B cell (primary cell): ENCODE measurements around the genes UBLCP1 and SLU7.

DNA sequence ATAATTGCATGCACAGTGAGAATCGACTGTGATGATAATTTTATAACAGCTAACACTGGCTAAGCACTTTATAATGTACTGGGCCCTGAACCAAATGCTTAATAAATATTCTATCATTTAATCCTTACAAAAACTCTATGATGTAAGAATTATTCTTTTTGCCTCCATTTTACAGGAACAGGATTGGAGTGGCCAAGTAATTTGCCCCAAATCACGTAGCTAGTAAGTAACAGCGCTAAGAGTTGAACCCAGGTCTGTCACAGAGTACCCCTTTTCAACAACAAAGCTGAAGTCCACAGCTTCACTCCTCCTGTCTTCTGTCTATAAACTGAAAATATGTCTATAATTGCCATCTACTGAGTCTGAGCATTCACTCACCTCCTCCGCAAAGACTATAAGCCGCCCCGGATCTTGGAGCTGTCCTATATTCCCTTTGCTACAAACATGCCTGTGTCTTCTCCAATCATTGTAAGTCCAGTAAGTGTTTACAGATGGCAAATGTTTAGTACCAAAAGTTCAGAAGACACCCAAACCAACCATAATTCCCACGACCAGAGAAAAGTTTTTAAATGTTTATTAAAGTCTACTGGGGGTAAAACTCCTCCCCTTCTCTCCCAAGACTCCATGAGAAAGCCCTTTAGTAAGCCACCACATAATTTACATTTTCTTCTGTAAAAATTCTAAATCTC lies 81.0 kb downstream of the EBF1 start:
- PRO-cap: no peak
- CAGE, long polyA plus RNA: no peak

- PRO-cap: no peak
- CAGE, long polyA plus RNA: no peak
These were observed 49.2 kb downstream of the EBF1 start for GRCh38 chr5:159050179-159051258.

- PRO-cap: no peak
- CAGE, long polyA plus RNA: no peak
These were observed 34.4 kb downstream of the EBF1 start for GRCh38 chr5:159065030-159065912.

DNA sequence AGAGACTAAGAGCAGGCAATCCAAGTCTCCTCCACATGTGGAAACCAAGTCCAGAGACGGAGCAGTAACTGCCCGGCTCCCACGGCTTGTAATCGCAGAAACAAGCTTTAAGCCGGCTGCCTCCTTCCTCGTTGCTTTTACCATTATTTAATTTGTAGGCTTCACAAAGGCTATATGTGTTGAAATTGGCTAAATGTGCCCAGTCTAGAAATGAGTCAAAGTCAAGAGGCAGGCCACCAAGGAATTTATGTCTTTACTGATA lies 33.3 kb upstream of the EBF1 start:
- PRO-cap: no peak
- CAGE, long polyA plus RNA: no peak

DNA sequence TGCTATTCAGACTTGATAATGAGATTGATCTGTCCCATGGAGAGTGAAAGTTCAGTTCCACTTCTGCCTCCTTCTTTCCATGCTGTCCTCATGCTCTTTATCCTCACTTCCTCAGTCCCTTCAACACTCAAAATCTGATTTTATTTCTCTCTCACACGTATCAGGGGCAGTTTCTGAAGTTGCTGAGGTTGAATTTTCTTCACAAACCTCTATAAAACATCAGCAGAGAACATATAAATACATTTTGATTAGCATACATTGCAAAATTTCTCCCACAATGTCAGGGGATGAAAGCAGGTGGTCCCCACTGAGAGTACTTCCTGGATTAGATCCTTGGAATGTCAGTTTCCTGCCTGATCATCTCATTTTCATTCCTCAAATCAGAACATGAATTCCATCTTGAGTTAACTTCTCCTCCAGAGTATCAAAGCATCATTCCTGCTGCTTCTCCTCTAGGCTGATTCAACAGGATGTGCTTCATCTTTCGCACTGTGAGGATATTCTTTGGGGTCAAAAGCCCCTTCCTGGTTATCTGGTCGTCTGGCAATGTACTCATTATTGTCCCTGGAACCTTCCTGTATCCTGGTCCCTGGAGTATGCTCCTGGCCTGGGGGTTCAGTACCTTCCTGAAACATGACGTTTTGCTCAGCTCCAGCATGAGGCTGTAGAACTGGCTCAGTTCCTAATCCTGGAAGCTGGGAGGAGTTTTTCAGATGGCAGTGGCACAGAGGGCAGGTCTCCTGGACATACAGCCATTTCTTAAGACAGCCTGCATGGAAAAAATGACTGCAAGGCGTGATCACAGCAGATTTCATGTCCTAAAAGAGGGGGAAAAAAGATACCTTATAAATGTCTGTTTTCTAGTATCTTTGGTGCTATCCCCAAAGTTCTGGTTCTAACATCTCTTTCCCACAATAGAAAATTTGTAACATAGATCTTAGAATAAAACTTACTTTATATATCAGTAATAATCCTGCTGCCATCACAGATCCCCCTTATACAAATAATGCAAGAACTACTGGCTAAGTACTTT lies 50.8 kb downstream of the RNF145 start:
- PRO-cap: no peak
- CAGE, long polyA plus RNA: no peak

DNA sequence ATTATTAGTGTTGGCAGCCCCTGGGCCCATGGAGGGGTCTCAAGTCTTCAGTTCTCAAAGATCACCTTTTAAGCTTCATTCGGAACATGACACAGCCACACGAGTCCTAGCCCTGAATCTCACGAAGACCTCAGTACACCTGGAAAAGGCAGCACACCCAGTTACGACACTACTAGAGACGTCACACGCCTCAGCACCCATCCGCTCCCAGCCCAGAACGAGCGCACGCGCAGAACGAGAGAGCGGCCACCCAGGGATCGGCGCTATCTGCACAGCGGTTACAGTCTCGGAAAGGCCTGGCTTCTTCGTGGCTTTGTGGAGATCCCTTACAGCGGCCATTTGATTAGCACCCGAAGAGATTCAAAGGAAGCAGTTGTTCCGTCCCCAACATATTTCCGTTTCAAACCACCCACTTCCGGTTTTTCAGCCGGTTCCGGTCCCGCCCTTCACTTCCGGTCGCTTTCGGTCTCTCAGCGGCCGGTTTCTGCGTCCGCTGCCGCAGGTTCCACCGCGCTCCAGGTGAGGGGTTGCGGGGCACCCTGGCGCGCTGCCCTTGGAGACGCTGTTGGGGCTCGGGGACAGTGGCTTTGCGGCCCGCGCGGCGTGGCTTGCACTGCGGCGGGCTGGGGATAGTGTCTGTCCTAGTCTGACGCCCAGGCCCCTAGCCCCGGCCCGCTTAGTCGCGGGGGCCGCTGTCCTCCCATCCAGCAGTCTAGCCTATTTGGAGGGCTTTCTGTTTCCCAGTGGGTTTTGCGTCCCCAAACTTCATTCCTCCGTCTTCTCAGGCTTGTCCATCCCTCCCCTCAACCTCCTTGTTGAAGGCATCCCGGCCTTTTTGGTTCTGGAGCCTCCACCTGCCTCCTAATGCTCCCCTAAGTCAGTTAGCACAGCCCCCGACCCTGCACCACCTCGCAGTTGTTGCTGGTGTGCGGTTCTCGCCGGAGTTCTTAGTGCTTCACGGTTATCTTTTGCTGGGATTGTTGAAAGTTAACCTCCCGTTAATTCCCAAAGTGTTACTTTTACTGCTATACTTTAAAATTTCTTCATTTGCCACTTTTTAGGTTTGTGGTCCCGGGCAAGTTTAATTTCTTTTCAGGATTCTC lies at the start of gene UBLCP1:
Gene UBLCP1, plus strand, starts transcription at position 449 of the 1,103 bp plus-strand sequence.
- PRO-cap: bidirectional peak, plus-strand start at position 449 of the sequence, minus-strand start at position 362 of the sequence; bidirectional peak, plus-strand start at position 679 of the sequence, minus-strand start at position 634 of the sequence
- CAGE, long polyA plus RNA: start-site peak on the minus strand centred at position 378 of the sequence, 52 bp wide, 16 and 15 reads in 2 replicates

DNA sequence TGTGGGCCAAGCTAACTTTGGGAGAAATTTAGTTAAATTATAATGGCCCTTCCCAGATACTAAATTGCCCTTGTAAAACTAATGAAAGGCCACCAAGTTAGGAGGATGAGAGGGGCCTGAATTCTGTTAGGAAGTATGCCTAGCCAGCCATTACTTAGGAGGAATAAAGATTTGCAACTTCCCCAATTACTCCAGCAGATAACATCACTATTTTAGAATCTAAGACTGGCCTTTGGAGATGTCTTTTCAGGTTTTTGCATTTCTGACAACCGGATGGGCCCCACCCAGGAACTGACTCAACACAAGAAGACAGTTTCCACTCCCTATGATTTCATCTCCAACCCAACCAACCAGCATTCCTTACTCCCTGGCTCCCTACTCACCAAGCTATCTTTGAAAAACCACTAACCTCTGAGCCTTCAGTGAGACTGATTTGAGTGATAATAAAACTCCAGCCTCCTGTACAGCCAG lies 7.2 kb upstream of the IL12B start:
- PRO-cap: unidirectional peak, minus-strand start at position 206 of the sequence
- CAGE, long polyA plus RNA: no peak

DNA sequence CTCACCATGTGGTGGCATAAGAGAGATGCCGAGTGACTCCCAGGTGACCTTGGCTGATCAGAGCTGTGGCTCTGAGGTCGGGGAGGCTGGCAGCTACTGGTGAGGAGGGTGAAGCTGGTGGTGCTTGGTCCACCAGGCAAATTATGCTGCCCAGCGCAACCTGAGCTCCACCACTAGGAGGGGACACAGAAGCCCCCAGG lies 111.2 kb upstream of the IL12B start:
- PRO-cap: no peak
- CAGE, long polyA plus RNA: no peak

DNA sequence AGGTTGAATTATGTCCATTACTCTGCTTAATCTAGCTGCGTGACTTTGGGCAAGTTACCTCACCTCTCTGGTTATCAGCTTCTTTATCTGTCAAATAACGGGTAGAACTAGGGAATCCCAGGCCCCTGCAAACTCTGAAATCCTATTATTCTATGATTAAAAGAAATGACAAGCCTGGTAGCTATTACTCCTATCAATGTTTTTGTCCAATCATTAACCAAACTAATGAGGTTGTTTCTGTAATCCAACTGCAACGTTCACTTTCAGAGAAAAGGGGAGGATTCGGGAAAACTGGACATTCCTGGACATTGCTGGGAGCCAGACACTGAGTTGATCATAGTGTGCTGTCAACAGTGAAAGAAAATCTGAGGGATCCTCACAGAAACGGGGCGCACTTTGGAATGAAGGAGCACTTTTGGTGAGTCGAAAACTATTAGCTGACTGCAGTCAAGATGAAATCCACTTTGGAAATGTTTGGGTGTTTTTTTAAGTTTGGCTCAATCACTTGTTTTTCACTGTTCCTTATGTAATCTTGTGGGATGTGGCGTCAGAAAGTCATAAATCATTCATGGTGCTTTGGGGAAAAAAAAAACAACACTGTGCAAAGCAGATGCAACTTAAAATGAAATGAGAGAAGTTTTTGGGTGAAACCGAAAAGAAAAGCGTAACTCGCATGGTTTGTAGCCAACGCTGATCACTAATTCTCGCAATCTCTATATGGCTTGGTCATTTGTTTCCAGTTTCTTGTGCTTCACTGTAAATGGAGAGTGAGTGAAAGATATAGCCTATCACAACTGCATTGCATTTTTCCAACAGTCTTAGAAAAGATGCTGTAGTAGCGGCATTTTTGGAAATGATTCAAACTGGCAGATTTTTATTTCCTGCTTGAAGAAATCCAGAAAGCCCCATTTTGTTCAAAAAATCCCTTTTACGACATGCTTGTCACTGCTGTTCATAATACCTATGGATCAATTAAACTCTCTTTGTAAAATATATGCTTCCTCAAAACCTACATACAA lies 51.2 kb upstream of the ADRA1B start:
- PRO-cap: no peak
- CAGE, long polyA plus RNA: no peak

- PRO-cap: no peak
- CAGE, long polyA plus RNA: no peak
These were observed 27.2 kb downstream of the TTC1 start for GRCh38 chr5:160036161-160036585.

DNA sequence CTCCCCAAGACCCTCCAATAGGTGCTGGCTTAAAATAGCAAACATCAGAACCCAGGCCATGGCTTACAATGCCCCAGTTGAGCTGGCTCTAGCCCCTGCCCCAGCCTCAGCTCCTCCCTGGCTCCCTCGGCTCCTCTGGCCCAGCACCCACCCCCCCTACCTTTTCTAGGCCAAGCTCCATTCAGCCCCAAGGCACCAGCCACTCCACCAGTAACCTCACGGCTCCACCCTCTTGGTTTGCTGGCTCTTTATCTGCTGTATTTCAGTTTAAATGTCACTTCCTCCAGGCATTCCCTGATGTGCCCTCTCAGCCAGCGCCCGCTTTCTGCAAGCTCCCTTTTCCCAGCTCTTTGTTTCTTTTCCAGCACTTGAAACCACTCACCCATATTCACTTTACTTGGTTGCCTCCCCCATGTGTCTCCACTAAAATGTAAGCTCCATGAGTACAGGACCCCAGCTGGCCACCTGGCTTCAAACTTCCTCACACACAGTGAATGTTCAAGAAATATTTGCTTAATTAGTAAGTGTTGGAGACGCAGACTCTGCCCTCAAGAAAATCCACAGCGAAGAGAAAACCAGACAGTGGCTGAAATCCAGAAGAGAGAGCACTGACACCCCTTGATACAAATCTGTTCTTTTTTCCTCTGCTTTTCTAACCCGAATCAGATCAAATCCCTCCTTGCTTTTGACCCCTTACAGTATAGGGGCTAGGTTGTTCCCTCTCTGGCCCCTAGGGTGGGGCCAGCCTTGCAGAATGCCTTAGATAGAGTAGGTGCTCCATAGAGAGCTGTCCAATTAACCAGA lies 10.4 kb downstream of the C1QTNF2 start:
- PRO-cap: no peak
- CAGE, long polyA plus RNA: no peak

DNA sequence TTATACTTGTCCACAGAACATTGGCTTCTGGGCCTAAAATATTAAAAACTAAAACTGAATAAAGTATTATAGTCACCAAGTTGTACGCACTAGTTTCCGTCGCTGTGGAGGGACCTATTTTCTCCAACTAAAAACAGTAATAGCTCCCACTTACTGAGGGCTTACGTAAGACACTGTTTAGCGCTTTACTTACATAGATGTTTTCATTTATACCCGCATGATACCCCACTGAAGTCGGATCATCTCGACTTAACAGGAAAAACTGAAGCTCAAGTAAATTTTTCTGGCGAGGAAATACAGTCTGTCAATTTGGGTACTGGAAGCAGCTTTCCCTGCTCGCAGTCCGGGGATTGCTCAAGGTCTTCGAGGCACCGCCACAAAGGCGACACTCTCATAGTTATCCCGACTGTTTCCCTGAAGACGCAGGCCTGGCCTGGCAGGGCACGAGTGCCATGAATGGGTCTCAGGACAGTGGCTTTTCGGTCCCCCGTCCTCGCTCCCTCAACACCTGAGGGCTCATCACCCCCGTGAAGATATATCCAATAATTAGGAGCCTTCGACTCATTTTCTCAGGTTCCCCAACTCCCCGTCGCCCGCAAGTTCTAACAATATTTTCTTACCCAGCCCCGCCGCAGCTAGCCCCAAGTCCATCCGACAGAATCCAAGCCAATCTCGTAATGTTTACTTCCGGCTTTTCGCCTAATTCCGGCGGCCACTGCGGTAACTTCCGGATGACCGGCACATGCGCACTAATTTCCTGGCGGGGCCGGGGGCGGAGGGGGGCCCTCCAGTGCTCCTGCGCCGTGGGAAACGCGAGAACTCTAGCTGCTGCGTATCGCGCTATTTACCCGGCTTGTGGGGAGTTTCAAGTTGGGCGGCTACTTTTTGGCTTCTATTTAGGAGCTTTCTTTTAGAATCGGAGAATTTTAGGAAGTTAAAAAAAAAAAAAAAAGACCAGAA lies at the start of gene SLU7:
Gene SLU7, minus strand, starts transcription at position 679 of the 960 bp plus-strand sequence.
- PRO-cap: bidirectional peak, plus-strand start at position 752 of the sequence, minus-strand start at position 679 of the sequence; bidirectional peak, plus-strand start at position 861 of the sequence, minus-strand start at position 857 of the sequence
- CAGE, long polyA plus RNA: start-site peak on the minus strand centred at position 676 of the sequence, 28 bp wide, 123 and 36 reads in 2 replicates

GRCh38 chr5:160469012-160469985 lies 47.6 kb downstream of the PTTG1 start:
- PRO-cap: no peak
- CAGE, long polyA plus RNA: no peak

DNA sequence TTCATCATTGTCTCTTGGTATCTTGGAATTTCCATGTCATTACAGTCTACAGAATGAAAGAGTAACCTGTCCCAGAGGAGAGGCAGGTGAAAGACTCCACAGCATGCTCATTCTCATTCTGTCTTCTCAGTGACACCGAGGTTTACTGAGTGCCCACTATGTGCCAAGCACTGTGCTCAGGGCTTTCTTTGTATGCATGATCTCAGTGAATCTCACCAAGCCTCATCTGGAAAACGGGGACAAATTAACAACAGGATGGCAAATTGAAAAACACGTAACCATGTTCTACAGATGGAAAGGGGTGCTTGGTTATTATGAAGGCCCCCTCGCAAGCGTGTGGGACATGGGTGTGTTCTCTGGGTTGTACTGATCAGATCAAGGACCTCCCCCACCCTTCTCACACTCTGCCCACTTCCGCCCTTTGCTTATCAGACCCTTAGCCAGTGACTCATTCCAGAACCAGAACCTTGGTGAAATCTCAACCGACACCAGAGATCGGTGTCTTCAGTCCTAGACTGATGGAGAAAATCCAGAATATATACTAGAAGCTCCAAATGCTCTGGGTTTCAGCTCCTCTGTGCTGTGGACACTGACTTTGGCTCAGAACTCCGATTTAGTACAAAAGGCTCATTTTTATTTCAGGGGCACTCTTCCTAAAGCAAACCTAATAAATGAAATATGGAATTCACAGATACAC lies 64.8 kb downstream of the PTTG1 start:
- PRO-cap: no peak
- CAGE, long polyA plus RNA: no peak

- PRO-cap: no peak
- CAGE, long polyA plus RNA: no peak
These were observed 206.5 kb downstream of the PTTG1 start for GRCh38 chr5:160628019-160628769.

DNA sequence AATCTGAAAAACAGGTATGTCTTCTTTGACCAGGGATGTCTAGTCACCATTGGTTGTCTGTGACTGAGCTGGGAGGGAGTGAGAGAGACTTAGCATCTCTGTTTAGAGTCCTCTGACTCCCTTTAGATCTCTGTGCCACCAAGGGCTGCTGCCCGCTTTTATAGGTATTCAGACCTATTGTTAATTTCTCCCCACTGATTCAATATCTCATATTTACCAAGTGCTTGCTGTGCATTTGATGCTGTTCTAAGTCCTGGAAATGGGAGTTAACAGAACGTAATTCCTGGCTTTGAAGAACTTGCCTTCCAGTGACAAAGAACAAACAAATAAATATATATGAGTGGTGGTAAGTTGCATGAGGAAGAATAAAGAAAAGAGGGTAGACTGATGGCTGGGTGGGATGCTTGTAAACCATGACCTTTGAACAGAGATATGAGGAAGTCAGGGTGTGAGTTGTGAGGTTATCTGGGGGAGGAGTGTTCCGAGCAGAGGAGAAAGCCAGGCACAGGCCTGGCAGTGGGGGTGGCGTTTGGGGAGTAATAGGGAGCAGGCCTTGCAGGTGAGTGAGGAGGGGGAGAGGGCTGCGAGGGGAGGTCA lies 213.2 kb downstream of the PTTG1 start:
- PRO-cap: no peak
- CAGE, long polyA plus RNA: no peak

DNA sequence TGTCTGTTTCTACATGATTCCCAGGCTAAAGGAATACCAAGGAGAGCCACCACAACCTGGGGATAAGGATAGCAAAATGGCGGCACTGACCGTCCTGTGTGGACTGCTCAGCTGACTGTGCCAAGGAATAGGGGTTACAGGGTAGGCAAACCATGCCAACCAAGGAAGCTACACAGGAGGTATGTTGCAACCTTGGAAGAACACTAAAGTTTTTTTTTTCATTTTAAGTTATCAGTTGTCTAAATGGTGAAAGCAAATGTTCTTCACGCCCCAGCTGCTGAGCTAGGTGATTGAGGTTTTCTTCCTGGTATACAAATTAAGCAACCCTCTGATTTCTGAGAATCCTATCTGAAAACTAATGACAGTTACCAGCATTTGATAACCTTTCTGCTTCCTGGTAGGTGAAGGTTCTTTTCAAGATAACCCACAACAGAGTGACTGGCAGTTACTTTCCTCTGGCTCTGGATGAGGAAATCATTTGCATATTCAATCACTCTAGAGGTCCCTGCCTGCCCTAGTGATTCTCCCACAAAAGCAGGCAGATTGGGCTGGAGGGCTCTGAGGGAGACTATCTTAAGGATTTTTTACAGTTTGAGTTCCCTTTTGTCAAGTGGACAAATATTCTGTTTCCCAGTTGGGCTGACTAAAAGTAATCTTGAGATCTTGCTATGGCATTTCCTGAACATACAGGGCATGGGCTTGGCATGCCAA lies 194.9 kb downstream of the ATP10B start:
- PRO-cap: no peak
- CAGE, long polyA plus RNA: no peak

GRCh38 chr5:160789835-160790368 lies 62.1 kb downstream of the ATP10B start:
- PRO-cap: no peak
- CAGE, long polyA plus RNA: no peak

- PRO-cap: no peak
- CAGE, long polyA plus RNA: no peak
These were observed 21.4 kb upstream of the ATP10B start for GRCh38 chr5:160873205-160874022.

DNA sequence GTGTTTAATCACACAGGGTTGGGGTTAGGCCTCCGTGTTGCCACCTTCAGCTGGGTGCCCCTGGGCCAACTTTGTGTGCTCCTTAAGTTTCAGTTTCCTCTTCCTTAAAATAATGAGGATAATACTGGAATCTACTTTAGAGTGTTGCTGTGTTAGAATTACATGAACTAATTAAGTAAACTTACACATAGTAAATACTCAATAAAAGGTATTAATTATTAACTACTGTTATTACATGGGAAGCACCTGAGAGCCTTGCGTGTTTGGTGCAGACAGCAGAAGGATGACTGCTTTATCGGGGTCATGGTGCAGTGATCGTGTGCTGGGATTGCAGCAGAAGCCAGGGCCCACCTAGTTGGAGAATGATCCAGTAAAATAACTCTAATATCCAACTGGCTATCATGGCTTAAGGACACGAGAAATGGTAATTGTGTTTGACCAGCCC lies 72.3 kb upstream of the ATP10B start:
- PRO-cap: no peak
- CAGE, long polyA plus RNA: no peak